Epithelial cell of alveolus of lung (primary cell): ENCODE data around the genes AGBL1 and NTRK3.

- RAMPAGE, long total RNA, result no peak
- RRBS, result no CpG with 5 or more reads among the region's 2 CpGs
Observed at GRCh38 chr15:85545060-85545705, 164.8 kb downstream of the AKAP13 start.

- RAMPAGE, long total RNA, result no peak
- RRBS, result no CpG with 5 or more reads among the region's 5 CpGs
Observed at GRCh38 chr15:85583379-85583822, 203.0 kb downstream of the AKAP13 start.

- RAMPAGE, long total RNA, result no peak
- RRBS, result no CpG with 5 or more reads among the region's 6 CpGs
Observed at GRCh38 chr15:85587805-85588587, 206.7 kb downstream of the KLHL25 start.

GRCh38 chr15:85606570-85607089, 188.1 kb downstream of the KLHL25 start:
- RAMPAGE, long total RNA, result no peak
- RRBS, result no CpG with 5 or more reads among the region's 3 CpGs

GRCh38 chr15:85616512-85616944, 178.2 kb downstream of the KLHL25 start:
- RAMPAGE, long total RNA, result no peak

- RAMPAGE, long total RNA, result no peak
- RRBS, result no CpG with 5 or more reads among the region's 4 CpGs
Observed at GRCh38 chr15:85684445-85684985, 110.2 kb downstream of the KLHL25 start.

DNA sequence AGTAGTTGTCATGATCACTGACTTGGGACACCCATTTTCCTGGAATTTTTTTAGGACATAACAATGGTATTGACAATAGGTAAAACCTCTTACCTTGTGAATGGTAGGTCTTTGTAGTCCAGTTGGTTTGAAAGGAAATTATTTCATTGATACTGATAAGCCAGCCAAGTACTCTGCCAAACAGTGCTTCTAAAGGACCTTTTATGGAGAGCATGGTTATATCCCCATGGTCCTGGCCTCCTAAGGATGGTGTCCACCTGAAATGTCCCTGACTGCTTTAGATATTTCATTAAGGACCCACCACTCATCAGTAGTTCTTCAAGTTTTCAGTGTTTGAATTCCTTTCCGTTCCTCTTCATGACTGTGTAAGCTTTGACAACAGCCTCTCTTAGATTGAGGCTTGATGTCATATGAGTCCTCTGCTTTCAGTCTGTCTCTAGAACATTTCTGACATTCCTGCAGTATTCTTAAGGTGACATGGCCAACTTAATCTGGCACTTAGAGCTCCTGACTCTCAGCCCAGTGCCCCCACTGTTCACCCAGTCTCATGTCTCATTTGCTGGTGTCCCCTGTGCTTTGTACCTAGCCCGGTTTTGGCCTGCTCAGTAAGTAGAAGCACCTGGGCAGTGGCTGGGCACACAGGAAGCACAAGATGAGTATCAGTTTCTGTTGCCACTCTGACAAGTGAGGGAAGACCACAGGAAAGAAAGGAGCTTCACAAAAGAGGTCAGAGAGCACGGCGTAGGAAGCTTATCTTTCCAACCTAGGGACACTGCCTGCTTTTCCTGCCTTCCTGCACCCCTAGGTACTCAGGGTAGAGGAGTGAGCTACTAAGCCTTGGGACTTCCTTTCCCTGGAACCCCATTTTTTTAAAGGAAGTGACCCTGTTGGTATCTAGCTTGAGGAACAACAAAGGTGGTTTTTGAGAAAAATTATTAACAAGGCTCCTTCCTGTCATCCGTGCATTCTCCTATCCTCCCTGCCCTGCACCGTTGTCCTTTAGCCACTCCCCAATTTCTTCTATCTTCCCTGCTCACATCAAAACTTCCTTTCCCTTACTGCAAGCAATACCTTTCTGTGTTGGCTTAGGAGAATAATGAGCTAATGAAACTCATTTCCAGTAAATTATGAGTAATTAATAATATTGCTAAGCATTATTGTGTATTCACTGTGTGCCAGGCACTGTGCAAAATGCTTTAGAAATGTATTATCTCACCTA, 103.2 kb downstream of the KLHL25 start:
- RAMPAGE, long total RNA, result no peak
- RRBS, result no CpG with 5 or more reads among the region's 6 CpGs

DNA sequence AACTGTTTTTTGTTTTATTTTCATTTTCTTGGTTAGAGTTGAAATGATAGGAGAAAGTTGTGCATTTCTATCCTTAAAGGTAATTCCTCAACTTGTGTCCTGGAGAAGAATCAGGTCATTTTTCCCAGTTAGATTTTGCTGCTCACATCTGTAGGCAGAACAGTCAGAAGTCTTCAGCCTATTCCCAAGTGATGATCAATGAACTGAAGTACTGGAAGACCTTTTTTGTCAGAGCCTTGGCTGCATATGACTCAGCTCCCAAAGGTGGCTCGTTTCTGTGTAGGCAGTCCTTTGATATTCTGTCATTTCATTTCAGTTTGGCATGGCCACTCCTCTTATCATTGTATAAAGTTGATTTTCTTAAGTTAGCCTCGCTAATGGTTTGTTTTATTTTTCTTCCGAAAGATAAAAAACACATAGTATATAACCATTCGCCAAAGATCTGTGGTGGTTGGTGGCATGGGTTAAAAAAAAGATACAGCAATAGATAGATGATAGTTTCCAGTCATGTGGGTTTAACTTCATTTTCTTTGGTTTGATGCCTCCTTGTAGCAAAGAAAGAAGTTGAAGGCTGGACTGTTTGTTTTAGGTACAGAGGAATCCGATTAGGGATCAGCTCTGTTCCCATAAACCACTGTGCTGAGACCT, 90.6 kb downstream of the KLHL25 start:
- RAMPAGE, long total RNA, result no peak
- RRBS, result no CpG with 5 or more reads among the region's 5 CpGs

- RAMPAGE, long total RNA, result no peak
- RRBS, result no CpG with 5 or more reads among the region's 3 CpGs
Observed at GRCh38 chr15:85704648-85705448, 89.9 kb downstream of the KLHL25 start.

DNA sequence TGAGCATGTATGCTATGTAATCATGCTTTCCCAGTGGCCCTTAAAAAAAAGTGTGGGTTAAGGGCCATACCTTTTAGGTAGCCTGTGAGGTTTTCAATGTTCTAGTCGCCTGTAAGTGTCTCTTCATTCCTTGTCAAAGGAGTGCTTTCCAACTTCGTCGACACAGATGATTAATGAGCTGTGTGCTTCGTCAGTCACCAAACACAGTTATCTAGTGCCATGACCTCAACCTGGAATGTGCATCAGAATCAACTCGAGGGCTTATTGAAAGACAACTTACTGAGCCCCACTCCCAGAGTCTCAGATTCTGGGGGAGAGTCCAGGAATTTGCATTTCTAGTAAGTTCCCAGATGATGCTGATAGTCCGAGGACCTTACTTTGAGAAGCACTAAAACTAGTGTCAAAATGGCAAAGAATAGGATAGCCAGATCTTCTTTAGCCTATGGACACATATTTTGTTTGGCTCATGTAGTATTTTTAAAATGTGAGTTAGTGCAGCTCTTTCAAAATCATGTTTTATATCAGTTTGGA, 86.0 kb downstream of the KLHL25 start:
- RAMPAGE, long total RNA, result no peak
- RRBS, result no CpG with 5 or more reads among the region's 6 CpGs

GRCh38 chr15:85745219-85745958, 49.3 kb downstream of the KLHL25 start:
- RAMPAGE, long total RNA, result no peak
- RRBS, result 91% methylated on average over 1 of the region's 15 CpGs

DNA sequence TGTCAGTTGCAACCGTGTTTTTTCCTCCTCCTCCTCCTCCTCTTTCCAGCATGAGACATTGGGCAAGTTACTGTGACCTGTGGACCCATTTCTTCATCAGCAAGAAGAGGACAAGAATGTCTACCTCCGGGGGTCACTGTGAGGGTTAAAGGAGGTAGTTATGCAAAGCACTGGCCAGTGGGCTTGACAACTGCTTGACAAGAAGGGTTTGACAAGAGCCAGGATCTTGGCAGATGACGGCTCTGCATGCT, 37.2 kb downstream of the KLHL25 start:
- RAMPAGE, long total RNA, result no peak
- RRBS, result no CpG with 5 or more reads among the region's 3 CpGs

DNA sequence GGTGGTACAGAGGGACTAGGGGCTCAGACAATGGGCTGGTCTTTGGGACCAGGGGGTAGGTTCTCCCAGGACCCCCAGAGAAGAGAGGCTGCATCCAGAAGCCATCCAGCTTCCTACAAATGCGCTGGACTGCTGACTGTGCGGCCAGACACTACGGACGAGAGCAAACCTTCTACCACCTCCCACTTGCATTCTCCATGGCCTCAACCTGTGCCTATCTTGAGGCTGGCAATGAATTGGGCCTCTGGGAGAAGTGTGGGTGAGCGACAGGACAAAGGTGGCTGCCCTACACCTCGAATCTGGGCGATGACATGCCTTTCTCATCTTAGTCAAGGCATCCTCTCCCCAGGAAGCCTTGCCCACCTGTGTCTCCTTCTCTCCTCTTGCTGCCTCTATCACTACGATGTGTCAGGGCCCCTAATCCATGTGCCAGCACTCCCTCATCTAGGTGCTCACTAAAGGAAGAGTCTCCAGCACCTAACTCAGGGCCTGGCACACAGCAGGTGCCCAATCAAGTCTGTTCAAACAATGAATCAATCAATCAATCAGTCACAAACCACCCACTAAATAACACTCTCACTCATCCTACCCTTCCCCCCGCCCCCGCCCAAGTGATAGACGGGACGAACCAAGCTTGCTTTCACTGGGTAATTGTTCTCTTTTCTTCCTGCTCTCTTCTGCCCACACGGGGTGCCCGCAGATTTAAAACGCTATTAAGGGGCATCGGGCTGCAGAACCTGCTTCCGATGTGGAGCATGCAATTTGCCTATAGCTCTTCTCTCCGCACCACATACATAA, 2.1 kb downstream of the KLHL25 start:
- RAMPAGE, long total RNA, result no peak
- RRBS, result no CpG with 5 or more reads among the region's 18 CpGs

DNA sequence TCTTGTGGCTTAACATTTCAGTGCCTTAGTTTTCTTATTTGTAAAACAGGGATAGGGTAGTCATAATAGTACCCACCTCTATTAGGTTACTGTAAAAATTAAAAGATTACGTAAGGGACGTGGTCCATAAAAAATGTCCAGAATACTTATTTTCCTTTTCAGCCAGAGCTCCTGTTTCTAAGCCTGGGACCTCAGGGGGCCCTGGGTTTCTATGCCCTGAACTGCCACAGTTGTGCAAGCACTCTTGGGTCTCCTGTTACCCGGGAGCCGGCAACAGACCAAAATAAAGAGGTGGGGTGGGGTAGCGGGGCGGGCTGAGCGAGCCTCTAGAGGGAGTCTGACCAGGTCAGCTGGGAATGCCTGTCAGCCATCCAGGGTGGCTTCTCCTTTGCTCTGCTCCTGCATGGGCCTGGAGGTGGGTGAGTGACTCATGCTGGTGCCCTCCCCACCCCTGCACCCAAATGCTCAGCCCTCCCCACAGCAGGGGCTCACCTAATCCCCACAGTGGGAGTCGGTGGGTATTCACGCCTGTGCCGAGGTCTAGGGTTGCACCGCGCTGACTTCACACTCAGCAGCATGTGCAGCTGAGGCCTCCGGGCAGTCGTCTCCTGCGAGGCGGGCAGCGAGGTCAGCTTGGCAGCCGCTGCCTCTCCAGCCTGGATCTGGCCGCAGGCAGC, at the start of gene AGBL1:
Gene AGBL1, plus strand, starts transcription at position 600 of the 677 bp plus-strand sequence.
- RAMPAGE, long total RNA, result no peak
- RRBS, result no CpG with 5 or more reads among the region's 19 CpGs

- RAMPAGE, long total RNA, result no peak
- RRBS, result no CpG with 5 or more reads among the region's 7 CpGs
Observed at GRCh38 chr15:86620029-86620436, 540.4 kb downstream of the AGBL1 start.

- RAMPAGE, long total RNA, result no peak
- RRBS, result no CpG with 5 or more reads among the region's 2 CpGs
Observed at GRCh38 chr15:87164003-87164343, 1084.3 kb downstream of the AGBL1 start.

- RAMPAGE, long total RNA, result no peak
- RRBS, result no CpG with 5 or more reads among the region's 9 CpGs
Observed at GRCh38 chr15:87477472-87478438, 778.8 kb downstream of the NTRK3 start.

- RAMPAGE, long total RNA, result no peak
- RRBS, result no CpG with 5 or more reads among the region's 2 CpGs
Observed at GRCh38 chr15:87487525-87487920, 769.0 kb downstream of the NTRK3 start.

- RAMPAGE, long total RNA, result no peak
- RRBS, result under 1% methylated on average over 4 of the region's 39 CpGs
Observed at GRCh38 chr15:88255594-88255907, 988 bp downstream of the NTRK3 start.

DNA sequence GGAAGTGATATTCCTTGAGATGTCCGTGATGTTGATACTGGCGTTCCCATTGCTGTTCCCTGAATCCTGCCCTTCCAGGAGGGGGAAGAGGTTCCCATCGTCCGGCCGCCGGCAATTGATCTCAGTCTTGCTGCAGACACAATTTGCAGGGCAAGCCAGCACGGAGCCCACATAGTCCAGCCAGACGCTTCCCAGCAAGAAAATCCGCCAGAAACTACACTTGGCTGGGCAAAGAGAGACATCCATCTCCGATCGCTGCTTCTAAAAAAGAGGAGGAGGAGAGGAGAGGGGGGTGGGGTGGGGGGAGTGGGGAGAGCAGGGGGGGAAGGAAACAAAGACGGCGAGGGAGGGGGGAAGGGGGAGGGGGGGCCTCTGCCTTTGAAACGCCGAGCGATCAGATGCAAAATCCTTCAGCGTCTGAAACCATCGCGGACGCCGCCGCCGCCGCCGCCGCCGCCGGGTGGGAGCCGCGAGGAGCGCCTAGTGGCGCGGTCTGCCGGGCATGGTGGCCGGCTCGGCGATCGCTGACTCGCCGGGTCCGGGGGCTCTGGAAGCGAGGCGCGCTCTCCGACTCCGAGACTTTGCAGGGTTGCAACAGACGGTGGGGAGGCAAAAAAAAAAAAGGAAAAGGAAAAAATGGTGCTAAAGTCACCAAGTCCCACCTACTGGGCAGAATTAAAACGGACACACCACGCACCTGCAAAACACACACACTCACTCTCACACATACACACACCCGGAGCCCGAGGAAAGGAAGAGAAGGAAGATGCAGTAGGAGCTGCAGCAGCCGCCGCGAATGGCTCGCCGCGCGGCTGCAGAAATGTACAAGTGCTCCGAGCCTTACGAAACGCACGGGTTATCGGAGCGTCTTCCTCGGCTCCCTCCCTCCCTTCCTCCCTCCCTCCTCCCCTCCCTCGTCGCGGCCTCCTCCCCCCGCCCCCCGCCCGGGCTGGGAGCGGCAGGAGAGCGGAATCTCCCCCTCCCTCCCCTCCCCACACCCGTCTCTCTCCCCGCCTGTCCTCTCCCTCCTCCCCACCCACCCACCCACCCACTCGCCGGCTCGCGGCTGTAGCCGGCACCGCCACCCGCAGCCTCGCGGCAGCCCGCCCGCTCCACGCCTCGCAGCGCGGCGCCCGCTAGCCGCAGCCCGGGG, at the start of gene NTRK3:
Gene NTRK3, minus strand, starts transcription at position 832 of the 1,153 bp plus-strand sequence.
- RAMPAGE, long total RNA, result no peak
- RRBS, result 1% methylated on average over 21 of the region's 94 CpGs